Camera-type eye (tissue), 1 donor: Measurements from ENCODE around the genes SNTB2, TMED6 and PDPR.

- RAMPAGE, long total RNA, result no peak
Measured at GRCh38 chr16:68923743-68924148, 80.4 kb downstream of the TANGO6 start.

DNA sequence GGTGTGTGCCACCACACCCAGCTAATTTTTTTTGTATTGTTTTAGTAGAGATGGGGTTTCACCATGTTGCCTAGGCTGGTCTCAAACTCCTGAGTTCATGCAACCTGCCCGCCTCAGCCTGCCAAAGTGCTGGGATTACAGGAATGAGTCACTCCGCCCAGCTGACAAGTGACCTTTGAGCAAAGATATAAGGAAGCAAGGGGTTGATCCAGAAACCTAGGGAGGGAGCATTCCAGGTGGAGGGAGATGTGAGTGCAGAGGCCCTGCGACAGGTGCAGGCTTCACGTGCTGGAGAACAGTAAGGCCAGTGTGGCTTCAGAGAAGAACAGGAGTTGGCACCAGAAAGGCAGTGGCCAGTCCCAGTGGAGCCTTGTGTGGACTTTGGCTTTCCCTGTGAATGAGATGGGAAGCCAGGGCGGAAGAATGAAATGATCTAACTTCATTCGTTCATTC is 73.6 kb upstream of the HAS3 start:
- RAMPAGE, long total RNA, result no peak

DNA sequence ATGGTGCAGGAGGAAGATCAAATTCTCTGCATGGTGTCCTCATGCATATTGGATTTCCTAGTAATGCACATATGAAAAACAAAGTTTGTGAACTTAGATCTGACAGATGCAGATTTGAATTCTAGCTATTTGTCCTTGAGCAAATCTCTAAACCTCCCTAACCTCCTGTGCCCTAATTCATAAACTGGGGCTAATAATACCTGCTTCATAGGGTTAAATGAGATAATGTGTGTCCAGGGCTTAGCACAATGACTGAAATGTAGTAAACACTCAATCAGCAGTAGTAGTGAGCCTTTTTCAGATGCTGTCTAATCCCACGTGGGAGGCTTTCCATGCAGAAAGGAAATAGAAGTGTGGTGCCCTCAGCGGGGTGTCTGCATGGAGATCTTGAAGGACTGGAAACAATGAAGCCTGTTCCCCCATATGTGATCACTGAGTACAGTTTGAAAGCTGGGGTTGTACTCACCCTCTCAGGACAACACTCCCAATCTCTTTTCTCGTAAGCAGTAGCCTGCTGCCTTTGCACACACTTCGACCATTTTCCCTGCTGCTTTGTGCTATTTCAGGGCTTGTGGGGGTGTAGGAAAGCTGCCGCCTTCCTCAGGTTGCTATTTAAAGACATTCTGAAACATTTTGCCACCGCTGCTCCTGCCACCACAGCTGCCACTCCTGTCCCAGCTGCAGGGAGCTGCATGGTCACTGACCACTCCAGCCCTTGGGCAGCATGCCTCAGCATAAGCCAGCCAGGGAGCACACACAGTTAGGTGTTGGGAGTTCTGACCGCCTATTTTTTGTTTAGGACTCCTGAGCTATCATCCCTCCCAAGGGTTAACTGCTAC is 40.7 kb upstream of the HAS3 start:
- RAMPAGE, long total RNA, result no peak

- RAMPAGE, long total RNA, result no peak
Measured at GRCh38 chr16:69073106-69073935, 32.1 kb upstream of the HAS3 start.

GRCh38 chr16:69171327-69171747 is 15.6 kb upstream of the SNTB2 start:
- RAMPAGE, long total RNA, result no peak

DNA sequence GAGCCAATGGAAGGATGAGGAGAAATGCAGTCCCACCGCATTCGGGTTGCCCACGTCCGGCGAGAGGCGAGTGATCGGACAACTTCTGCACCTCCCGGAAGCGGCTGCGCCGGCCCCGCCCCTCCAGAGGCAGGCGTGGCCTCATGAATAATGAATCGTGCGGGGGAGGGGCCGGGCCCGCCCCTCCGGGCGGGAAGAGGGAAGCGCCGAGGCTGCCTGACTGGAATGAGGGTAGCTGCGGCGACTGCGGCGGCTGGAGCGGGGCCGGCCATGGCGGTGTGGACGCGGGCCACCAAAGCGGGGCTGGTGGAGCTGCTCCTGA is at the start of gene SNTB2:
SNTB2 (plus strand) TSS at position 223 of the 322 bp plus-strand sequence.
- RAMPAGE, long total RNA, result no peak

DNA sequence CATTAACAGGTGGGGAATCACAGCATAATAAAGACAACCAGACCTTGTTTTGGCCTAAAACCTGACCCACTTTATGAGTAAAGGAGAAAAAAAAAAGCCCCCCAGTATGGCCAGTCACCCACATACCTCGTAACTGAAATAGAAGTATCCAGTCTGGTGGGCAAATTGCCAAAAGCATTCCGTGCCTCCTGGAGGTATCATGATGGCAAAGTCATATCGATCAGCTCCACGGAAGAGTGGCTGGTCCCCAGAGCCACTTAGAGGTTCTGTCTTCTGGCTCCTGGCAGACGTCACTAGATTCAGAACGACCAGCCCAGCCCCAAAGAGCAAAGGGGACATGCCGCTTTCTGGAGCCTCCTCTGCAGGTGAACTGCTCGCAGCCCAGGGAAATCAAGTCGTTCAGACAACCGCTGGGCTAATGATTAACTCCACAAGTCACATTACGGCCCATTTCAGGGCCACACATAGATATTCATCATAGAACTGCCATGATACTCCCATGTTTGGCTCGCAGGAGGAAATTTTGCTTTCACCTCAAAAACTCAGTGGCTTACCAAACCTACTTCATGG is at the start of gene TMED6:
TMED6 (minus strand) TSS at position 372 of the 570 bp plus-strand sequence.
- RAMPAGE, long total RNA, result no peak

GRCh38 chr16:69529400-69530089 is 36.2 kb upstream of the NFAT5 start:
- RAMPAGE, long total RNA, result no peak

GRCh38 chr16:69564727-69565326 is 939 bp upstream of the NFAT5 start:
- RAMPAGE, long total RNA, result no peak

GRCh38 chr16:69693119-69694335 is 32.8 kb downstream of the NQO1 start:
- RAMPAGE, long total RNA, result no peak

- RAMPAGE, long total RNA, result no peak
Measured at GRCh38 chr16:69990269-69990637, 39.1 kb downstream of the CLEC18A start.

DNA sequence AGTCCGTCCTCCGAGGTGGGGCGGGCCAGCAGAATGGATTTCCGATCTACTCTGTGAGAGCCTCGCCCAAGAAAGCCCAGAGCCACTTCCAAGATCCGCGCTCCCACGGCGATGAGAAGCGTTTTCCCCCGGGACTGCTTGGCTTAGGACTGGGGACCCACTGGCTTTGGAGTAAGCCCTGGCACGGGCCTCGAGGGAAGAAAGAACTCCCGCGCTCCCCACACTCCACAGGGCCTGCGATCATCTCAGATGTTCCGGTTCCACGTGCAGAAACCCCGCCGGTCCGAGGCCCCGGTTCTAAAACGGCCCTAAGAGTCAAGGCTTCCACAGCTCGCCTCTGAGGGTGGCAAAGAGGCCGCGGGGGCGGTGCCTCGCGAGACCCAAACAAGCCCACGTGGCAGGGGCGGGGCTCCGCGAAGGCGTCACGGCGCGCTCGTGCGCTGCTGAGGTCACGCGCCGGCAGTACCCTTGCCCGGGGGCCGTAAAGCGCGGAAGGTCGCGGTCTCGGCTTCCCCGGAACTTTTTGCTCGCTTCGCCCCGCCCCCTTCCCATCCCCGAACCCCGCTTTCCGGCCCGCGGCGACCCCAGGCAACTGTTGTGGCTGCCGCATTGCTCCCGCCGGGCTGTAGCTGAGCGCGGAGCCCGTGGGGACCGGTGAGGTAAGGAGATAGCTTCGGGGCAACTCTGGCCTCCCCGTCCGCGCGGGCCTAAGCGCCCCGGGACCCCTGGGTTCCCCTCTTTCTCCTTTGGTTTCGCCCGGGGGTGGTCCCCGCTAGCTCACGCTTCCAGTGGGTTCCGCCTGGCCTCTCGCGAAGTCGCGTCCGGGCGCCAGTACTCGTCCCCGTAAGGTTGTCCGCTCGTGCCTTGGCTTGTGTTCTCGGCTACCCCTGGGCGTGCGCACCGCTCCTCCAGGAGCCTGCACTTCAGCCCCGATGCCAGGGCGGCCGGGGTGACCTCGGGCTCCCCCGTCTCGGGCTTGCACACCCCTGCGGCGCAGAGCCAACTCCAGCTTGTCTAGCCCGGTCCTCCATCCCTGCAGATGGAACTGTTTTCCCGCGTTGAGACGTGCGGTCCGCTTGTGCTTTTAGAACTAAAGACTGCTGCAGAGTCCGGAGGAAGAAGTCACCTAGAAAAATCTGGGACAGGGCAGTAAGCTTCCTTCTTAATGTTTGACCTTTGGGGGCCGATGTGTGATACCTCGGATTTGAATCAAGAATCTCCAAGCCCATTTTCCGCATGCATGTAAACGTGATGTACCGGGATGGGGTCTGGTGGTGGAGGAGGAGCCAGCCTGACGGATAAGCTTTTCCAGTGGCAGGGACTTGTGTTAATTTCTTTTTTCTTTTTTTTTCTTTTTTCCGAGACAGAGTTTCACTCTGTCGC is at the start of gene PDPR:
PDPR (plus strand) TSS at position 551 of the 1,383 bp plus-strand sequence.
- RAMPAGE, long total RNA, result no peak

GRCh38 chr16:70152375-70153118 is 21.0 kb upstream of the CLEC18C start:
- RAMPAGE, long total RNA, result no peak

DNA sequence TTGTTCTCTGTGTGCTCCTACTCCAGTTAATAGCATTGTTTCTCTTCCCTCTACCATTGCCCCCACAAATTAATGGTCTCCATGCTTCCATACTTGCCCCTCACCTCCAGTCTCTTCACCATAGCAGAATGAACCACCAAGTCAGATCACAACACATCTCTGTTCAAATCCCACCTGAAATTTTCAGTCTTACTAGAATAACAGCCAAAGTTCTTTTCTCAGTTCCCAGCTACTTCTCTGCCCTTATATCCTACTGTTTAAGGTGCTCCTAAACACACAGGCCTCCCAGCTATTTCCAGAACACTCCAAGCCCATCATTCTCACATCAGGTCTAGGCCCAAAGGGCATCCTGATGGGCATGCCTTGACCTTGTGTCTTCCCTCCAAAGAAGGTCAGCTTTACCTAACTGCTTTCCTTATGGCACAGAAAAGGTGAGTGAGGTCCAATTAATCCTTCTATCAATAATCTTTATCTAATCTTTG is 26.0 kb downstream of the EXOSC6 start:
- RAMPAGE, long total RNA, result no peak

- RAMPAGE, long total RNA, result no peak
Measured at GRCh38 chr16:70249593-70250464, 1.9 kb downstream of the EXOSC6 start.

DNA sequence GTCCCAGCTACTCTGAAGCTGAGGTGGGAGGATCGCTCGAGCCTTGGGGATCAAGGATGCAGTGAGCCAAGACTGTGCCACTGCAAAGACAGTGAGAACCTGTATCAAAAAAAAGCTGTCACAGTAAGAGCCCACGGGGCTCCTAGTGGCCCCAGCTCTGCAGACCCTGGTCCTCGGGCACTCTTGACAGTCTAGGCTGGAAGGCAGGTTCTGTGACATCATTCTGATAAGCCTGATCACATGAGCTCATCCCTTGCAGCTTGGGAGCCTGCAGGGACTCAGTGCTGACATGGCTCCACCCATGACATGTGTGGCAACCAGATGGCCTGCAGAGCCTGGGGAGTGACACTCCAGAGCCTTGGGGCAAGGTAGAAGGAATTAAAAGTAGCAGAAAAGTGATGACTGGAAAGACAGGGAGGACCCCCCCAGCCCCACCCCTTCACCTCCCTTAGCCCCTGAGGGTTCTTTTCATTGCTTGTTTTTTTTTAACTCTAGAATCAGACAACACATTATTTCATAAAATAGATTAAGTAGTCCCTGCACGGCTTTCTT is 42.3 kb downstream of the ST3GAL2 start:
- RAMPAGE, long total RNA, result no peak

DNA sequence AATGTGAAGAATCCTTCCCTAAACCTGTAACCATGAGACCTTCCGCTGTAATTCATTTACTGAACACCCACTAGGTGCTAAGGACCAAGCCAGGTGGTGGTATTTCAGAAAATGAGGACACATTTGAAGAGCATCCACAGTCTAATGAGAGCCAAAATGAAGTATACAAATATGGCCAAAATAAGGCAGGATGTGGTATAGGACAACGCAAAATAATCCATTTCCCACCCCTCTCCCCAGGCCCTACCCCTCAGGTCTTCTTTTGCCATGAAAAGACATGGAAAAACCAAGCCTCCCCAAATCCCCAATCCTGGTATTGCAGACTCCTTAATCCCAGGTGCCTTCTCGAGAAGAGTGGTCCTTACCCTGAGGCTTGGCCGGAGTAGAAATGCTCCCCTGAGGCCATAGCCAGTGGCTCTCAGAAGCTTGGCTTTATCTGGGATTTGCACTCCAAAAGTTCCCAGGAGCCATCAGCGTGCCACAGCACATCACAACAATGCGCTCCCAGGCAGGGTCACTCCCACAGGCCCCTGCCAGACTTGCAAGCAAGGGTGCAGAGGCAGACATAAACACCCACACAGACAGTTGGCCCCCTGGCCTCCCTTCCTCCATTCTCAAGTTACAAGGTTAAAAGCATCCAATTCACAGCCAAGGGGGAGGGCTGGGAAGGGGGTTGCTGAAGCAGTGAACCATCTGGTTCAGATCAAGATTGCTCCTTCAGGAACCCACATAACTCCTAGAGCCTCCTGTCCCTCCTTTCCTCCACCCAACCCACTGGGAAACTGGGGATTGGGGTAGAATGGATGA is 2.0 kb downstream of the ST3GAL2 start:
- RAMPAGE, long total RNA, result no peak

DNA sequence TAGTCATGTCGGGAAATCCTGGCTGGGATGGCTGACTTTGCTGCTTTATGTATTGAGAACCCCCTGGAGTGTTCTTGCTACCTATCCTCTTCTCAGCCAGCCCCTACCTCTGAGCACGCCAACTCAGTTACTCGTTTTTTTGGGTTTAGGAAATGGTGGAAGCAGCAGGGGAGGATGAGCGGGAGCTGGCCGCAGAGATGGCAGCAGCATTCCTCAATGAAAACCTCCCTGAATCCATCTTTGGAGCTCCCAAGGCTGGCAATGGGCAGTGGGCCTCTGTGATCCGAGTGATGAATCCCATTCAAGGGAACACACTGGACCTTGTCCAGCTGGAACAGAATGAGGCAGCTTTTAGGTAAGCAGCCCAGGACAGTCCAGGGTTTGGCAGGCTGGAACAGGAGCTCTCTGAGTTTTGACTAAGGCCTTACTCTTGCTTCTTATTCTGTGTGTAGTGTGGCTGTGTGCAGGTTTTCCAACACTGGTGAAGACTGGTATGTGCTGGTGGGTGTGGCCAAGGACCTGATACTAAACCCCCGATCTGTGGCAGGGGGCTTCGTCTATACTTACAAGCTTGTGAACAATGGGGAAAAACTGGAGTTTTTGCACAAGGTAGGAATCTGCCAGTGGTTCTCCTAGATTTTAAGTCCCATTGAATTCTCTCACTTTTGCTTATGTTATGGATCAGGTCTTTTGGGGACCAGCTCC is 41.5 kb downstream of the SF3B3 start:
- RAMPAGE, long total RNA, result no peak

DNA sequence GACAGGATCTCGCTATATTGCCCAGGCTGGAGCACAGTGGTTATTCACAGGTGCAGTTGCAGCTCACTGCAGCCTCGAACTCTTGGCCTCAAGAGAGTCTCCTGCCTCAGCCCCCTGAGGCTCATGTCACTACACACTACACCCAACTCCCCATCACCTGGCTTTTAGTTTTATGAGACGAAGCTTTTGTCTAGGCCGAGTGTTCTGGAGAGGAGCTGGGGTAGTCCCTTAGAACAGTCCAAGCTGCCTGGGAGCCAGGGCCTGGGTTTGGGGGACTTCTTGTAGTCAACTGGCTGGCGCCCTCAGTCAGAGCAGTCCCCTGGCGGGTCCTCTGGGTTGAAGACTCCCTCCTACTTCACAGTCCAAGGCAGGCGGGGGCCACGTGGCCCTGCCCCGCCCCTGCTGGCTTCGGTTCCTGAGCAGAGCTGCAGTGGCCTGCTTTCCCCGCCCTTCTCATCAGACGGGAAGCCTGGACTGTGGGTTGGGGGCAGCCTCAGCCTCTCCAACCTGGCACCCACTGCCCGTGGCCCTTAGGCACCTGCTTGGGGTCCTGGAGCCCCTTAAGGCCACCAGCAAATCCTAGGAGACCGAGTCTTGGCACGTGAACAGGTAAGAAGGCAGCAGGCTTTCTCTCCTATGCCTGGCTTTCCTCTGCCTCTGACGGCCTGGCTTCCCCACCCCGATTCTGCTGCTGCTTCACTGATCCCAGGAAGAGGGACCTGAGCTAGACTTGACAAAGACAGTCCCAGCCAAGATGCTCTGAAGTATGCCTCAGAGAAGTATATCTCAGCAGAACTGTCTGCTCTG is 56.0 kb downstream of the SF3B3 start:
- RAMPAGE, long total RNA, result start-site peak on the plus strand centred at position 465 of the sequence, 70 bp wide, 34 reads

DNA sequence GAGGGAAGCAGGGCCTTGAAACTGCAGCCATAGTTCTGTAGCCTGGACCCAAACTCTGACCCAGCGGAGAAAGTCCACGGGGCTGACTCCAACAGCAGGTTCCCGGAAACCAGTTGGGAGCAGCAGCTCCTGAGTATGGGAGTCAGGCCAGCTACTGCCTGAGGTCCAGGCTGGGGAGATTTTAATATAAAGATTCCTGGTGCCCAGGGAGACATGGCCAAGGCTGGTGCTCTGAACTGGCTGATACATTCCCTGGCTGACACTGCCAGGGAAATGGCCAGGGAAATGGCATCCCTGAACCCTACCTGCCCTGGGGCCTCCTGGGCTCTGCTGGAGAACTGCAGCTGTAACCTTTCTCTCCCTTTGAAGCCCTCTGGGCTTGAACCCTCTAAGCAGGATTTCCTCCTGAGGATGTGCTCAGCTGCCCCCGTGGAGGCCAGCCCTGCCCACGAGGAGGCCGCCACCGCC is 23.8 kb upstream of the MTSS2 start:
- RAMPAGE, long total RNA, result no peak